ENCODE measurements around a stretch of chr1.

DNA sequence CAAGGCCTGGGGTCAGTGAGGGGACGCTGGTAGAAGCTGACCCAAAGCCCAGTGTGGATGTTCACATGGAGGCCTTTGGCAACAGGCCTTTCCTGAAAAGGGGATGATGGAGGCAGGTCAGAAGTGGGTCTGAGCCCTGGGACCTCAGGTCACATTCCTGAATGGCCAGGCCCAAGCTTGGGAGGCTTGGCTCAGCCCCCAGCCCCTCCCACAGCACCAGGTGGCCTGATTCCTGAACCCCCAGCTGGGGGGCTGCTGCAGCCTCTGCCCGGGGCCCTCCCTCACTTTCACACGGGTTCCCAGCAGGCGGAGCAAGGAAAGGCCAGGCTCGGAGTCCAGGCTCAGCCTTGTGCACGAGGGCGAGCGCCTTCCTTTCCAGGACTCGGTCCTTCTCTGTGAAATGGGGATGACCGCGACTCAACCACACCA, 708 bp upstream of the ARHGEF16 start:
- PRO-cap, 2 experiments: no peak in any of the 2 experiments

- PRO-cap, 2 experiments: no peak in any of the 2 experiments
These were observed 3.8 kb downstream of the ARHGEF16 start for GRCh38 chr1:3458148-3458842.

DNA sequence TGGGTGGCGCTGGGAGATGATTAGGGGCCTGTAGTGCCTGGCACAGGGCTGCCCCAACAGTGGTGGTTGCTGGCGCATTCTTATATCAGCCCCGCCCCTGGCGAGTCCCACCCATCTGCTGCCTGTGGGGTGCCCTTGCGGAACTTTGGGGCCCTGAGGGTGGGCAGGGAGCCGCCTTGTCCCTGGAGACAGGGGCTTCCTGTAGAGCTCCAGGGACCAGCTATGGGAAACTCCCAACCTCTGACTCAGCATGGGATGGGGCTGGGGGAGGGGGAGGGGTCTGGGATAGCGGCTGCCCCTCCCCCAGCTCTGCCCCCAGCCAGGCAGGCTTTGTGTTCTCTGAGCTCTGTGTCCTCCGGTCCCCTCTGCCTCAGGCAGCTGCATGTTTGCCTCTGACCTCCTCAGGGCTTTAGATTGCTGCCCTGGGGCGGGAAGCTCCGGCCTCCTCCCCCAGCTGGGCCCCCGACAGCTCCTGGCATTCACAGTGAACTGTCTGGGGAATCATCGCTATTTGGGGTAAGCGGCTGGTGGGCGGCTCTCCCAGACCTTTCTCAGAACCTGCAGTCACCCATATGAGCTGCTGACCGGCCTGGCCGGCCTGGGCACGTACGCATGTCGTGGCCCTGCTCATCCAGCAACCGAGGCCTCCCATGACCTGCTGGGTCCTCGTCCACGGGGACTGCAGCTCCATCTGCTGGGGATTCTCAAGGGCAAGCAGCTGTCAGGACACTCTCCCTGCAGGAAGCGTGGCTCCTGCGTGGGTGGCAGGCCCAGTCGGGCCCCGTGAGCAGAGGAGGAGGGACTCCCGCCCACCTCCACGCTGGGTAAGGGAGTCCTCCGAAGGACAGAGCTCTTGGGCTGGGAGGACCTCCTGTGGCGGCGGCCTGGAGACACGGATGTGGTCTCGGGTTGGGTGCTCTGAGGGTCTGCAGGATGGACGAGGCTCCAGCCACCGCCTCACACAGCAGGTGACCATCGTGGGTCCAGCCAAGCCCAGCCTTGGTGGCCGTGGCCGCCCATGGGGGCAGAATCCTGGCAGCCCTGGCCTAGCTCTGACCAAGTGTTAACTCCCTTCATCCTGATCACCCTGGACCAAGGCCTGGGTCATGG, 17.2 kb downstream of the ARHGEF16 start:
- PRO-cap, 2 experiments: no peak in any of the 2 experiments

DNA sequence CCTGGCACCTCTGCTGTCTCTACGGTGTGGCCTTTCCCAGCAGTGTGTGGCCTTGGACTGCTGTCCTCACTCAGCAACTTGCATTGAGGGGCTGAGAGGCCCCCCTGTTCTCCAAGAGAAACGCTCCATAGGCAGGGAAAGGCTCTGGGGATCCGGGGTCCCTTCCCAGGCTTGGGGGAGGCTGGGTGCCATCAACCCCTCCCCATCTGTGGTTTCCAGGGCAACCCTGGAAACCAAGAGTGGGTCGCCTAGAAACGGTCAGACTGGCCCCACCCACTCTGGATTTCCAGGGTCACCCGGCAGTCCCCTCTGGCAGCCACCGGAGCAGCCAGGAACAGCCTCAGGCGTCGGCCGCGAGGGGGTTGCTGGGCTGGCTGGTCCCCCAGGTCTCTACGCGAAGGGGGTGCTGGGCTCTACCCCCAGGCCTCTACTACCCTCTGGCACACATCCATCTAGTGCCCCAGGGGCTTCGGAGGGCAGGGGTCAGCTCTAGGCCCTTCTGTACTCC, 50.8 kb downstream of the MEGF6 start:
- PRO-cap, 2 experiments: no peak in any of the 2 experiments

GRCh38 chr1:3675152-3675800, 23.0 kb downstream of the TP73 start:
- PRO-cap, 2 experiments: no peak in any of the 2 experiments

- PRO-cap, 2 experiments: no peak in any of the 2 experiments
These were observed 11.7 kb downstream of the SMIM1 start for GRCh38 chr1:3783909-3784951.

DNA sequence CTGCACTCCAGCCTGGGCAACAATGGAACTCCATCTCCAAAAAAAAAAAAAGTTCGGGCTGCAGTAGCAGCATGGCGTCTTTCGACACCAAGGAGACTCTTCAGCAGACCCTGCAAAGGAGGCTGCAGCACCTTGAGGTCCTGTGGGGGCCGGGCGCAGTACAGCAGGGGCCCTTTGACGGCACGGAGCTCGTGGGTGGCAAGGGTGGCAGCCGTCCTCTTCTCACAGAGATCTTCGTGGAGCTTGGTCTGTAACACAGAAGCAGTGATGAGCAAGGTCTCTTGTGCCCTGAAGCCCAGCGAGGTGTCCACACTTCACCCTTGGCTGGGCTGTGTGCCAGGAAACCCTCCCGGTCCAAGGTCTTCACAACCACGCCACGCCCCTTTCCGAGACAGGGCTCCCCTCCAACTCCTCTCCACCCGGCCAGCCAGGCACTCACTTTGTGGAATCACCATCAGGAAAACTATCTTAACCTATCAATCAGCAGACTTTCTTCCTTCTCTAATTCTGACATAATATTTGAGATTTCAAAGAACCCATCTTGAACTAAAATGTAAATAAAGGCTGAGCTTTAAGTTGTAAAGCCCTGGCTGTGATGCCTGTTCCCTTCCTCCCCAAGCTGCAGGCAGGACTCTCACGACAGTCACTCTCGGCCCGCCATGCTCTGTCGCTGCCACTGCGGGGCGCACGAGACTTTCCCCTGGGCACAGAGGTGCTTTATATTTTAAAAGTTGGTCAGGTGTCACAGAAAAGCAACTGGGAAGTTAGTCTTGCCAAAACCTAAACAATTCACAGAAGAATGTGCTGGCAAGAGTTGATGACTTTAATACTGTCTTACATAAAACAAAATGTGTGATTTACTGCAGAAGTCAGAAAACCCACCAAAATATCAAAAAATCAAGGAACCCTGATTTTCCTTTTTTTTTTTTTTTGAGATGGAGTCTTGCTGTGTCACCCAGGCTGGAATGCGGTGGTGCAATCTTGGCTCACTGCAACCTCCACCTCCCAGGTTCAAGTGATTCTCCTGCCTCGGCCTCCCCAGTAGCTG, 11.0 kb downstream of the LRRC47 start:
- PRO-cap, 2 experiments: no peak in any of the 2 experiments

- PRO-cap, 2 experiments: no peak in any of the 2 experiments
These were observed 9.6 kb downstream of the LRRC47 start for GRCh38 chr1:3786763-3787125.

DNA sequence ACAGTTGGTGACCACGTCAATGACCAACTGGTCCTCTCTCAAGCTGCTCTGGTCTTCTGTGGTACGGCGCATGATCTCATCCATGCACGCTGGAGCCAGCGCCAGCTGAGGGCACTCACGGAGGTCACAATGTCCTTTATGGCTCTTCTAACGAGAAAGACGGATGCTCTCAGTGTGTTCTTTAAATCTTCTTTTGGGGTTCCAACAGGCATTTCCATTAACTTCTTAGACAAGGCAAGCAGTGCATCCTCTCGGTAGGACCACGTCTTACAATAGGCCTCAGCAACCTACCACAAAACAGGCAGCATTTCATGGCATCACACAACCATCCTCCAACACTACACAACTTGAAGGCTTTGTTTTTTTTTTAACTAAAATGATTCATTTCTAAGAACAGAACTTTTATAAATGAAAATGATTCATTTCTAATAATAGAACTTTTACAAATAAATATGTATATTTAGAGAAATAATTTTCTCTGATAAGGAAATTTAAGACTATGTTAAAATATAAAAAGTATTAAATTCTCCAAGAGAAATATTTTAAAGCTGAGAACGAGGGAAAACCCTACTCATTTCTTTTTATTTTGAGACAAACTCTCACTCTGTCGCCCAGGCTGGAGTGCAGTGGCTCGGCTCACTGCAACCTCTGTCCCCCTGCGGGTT, 22.1 kb downstream of the CEP104 start:
- PRO-cap, 2 experiments: no peak in any of the 2 experiments

GRCh38 chr1:3836332-3836762, 20.7 kb downstream of the CEP104 start:
- PRO-cap, 2 experiments: no peak in any of the 2 experiments

- PRO-cap, 2 experiments: no peak in any of the 2 experiments
These were observed 623 bp downstream of the CEP104 start for GRCh38 chr1:3856436-3856740.

DNA sequence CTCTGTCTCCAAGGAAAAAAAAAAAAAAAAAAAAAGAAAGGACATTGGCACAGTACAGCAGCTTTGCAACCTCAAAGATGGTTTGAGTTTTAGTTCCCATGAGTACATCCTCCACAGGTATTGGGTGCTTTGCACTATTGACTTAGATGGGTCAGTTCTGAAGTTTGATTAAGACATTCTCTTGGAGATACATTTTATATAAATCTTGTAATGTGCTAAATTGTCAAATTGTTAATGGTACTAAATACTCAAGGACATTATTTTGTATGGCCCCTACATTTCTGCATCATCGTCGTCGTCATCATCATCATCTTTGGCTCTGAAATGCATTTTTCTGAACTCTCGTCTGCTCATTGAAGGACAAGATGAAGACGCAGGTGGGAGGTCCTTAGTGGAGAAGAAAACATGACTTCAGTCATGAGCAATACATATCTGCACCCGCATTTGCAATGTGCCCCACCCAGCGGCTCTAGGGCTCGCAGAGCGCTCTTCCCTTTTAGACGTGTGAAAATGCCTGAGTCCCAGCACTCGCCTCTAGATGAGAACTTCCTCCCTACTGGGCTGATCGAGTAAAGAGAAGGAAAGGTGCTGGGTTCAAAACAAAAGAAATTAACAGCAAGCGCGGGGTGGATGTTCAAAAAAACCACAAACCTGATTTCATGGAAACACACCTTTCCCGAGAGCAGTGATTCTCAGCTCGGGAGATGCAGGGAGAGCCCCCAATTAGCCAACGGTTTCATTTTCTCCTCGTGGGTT, 10.2 kb downstream of the C1orf174 start:
- PRO-cap, 2 experiments: no peak in any of the 2 experiments

DNA sequence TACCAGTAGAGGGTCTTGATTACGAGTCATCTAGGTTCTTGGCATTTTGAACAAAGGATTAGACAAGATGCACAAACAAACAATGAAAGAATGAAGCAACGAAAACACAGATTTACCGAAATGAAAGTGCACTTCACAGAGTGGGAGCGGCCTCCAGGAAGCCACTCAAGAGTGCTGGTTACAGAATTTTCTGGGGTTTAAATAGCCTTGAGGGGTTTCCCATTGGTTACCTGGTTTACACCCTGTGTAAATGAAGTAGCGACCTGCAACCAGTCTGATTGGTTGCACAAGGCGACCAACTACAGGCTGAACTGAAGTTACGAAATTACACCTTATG, 22.0 kb upstream of the C1orf174 start:
- PRO-cap, 2 experiments: no peak in any of the 2 experiments

DNA sequence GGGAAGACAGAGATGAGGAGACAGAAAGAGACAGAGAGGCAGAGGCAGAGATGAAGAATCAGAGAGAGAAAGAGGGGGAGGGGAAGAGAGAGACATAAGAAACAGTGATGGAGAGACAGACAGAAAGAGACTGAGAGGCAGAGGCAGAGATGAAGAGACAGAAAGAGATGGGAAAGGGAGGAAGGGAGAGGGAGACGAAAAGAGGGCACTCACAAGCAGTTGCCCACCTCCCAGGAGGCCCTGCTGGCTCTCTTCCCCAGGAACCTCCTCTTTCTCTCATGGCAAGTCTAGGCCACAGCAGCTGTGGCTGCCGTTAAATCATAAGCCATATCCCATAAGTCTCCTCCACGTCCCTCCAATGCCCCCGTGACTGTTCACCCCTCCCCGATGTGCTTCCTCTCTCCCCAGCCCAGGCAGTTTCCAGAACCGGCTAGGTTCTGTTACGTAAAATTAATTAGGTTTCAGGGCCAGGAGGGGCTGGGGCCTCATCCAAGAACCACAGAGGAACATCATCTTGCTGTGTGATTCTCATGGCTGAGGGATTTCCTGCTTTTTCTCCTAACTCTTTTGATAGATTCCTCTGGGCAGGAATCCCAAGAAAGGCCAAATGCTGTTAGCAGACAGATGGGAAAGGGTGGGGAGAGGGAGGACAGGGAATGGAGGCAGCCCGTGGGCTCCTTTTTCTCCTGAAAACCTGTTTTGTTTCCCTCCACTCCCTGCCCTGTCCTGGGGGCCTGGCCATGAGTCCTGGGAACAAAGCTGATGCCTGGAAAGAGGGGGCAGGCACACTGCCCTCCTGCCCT, 141.8 kb upstream of the AJAP1 start:
- PRO-cap, 2 experiments: no peak in any of the 2 experiments

- PRO-cap, 2 experiments: no peak in any of the 2 experiments
These were observed 11.4 kb downstream of the NPHP4 start for GRCh38 chr1:5980637-5981422.

DNA sequence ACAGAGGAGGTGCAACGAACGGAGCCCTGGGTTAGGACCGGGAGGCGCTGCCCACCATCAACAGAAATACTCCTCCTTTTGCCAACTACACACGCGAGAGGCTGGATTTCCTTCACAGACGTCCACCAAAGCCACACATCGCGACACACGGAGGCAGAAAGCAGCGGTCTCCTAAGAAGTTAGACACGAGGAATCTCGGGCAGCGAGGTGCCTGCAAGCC, 965 bp downstream of the NPHP4 start:
- PRO-cap, 2 experiments: no peak in any of the 2 experiments

- PRO-cap, 2 experiments: peak in 2 of 2 experiments; most common plus-strand start chr1:5991674 (in 1); most common minus-strand start chr1:5991748 (in 1)
These were observed 588 bp downstream of the NPHP4 start for GRCh38 chr1:5991570-5992103.

DNA sequence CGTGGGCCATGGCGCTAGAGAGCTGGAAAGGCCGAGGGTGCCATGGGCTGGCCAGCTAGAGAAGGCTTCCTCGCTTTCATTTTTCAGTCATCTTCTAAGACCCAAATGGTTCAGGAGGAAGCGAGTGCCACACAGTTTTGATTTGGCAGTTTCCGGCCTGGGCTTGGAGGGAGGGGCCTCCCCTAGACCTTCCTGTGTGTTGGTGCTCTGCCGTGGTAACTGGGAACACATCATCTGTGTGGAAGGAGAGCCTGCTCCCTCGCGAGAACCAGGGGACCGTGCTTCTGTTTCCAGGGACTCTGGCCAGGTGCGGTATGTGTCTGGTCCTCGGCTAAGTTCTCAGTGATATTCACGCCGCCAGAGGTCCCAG, 2.5 kb upstream of the NPHP4 start:
- PRO-cap, 2 experiments: no peak in any of the 2 experiments

DNA sequence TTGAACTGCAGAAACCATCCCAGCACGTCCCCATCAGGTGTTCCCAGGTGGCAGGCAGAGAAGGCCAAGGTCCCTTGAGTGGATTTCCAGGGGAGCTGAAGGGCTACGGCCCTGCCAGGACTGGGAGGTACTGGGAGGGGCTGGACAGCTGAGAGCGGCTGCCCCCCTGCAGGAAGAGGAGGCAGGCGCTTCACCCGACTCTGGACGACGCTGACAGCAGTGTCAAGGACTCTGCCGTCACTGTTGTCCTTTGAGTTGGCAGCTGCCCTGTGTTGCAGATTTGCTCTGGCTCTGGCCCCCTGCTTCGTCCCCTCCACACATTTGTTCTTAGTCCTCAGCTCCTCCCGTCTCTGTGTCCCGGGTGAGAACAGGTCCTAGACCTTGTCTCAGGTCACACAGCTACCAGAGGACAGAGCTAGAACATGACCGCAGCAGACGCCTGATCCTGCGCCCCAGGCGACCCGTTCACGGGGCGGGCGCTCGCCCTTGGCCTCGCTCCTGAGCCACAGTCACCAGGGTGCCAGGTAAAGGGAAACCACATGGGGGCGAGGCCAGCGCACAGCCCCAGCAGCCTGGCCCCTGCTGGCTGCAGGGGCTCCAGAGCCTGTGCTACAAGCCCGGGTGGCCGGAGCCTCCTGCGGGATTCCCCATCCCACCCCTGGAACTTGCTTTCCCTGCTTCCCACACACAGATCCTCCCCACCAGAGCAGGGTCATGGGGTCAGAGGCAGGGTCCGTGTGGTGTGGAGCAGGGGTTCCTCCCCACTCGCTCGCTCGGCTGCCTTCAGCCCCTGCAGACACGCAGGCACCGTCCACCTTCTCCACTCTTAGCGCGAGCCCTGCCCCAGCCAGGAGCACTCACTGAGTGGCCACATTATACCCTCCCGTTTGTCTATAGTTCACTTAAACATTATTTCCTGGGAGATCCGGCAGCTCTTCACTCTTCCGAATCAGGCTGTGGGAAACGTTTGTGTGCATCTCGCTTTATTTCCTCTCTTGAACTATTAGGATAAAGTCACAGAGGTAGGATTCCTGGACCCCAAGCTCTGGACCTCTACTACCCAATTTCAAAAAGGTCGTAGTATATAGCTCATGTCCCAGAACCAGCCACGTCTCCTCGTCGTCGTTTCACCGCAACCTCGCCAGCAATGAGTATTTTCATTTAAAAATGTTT, 10.8 kb upstream of the NPHP4 start:
- PRO-cap, 2 experiments: no peak in any of the 2 experiments

DNA sequence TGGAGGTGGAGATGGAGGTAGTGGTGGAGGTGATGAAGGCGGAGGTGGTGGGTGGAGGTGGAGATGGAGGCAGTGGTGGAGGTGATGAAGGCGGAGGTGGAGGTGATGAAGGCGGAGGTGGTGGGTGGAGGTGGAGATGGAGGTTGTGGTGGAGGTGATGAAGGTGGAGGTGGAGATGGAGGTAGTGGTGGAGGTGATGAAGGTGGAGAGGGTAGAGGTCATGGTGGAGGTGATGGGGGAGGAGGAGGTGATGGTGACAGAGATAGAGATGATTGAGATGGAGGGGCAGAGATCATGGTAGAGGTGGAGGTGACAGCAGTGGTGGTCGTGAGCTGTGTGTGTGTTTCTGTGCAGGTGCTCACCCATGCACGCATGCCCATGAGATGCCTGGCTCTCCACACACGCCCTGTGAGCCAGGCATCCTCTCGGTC, 20.3 kb upstream of the NPHP4 start:
- PRO-cap, 2 experiments: no peak in any of the 2 experiments

Data from Metastatic Liver Carcinoma in the Lung (tissue), 2 donors.